Islet of Langerhans (tissue), 1 donor: ENCODE measurements around a stretch of chr22.

DNA sequence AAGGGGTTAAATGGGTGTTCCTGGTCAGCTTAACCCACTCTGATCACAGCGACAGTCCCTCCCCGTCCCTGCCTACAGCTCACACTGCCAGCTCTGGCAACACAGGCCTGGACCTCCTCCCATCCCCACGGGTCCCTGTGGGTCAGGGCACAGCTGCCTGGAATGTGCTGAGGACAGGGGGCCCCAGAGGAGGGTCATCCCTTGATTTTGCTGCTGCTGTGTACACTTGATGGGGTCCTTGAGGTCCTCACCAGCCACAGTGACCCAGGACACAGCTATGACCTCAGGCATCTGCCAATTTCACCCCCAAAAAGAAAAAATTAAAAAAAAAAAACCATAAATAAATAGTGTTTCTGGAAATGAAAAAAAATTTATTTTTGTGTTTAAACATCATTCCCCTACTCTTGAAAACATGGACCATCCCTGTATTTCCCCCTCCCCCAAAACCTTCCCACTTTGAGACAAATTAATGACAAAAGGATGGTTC lies 29.8 kb upstream of the CYP2D6 start:
- RRBS, result no CpG with 5 or more reads among the region's 3 CpGs

DNA sequence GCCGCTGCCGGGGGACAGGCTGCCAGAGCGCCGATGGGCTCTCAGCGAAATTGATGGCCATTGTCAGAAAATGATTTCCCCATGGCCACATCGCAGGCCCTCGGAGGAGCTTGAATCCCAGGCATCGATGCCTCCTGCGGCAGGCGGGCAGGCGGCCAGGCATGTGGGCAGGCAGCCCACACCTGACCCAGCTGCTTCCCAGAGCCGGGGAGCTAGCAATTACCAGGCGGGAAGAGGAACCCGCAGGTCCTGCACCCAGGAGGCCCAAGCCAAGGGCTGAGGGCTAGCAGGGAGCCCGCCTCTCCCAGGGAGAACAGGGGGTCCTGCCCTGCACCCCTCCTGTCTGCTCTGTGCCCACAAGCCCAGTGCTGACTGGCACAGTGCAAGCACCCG lies 43.9 kb upstream of the TCF20 start:
- RRBS, result 8% methylated on average over 2 of the region's 16 CpGs

- RRBS, result 71% methylated on average over 5 of the region's 22 CpGs
Measured at GRCh38 chr22:42338453-42338803, 68.0 kb upstream of the TCF20 start.

DNA sequence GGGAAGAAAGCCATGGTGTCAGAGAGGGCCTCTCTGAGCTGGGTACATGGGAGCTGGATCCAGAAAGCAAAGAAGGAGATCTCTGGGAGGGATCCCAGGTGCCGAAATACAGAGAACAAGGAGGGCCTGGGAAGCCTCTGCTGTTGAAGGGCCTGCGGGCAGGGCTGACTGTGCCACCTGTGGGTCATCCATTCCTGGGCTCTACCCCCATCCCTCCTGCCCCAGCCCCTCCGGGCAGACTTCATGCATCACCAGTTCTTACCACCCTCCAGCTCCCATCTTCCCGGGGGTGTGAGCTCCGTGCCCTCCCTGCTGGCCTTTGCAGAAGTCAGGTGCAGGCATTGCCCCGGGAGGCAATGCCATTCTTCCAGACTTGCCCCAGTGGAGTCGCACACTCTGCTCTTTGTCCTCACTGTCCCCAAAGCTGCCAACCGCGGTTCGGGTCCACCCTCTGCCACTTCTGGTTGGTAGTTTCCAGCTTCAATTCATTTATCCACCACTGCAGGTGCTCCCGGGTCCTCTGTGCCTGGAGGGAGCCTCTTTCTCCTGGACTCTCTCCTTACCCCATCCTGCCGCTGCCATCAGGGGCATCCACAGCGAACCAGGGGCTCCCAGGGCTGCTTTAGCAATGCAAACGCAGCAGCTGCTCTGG lies 28.2 kb downstream of the NFAM1 start:
- RRBS, result 82% methylated on average over 3 of the region's 14 CpGs

DNA sequence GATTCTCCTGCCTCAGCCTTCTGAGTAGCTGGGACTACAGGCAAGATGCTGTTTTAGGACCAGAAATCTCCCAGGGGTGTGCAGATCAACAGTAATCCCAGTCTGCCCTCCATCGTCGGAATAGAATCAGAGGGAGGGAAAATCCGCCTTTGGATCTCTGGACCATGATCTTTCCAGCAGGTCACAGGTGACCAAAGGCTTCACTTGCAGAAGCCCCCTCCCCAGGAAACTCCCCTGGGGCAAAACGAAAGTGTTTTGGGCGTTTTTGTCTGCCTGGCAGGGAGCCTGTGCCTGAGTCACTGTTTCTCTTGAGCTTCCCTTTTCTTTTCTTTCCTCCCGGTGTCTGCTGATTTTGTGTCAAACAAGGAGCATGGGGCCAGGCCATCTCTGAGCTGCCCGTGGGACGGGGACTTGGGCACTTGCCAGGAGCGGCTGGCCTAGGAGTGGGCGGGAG lies 7.4 kb upstream of the NFAM1 start:
- RRBS, result no CpG with 5 or more reads among the region's 10 CpGs

DNA sequence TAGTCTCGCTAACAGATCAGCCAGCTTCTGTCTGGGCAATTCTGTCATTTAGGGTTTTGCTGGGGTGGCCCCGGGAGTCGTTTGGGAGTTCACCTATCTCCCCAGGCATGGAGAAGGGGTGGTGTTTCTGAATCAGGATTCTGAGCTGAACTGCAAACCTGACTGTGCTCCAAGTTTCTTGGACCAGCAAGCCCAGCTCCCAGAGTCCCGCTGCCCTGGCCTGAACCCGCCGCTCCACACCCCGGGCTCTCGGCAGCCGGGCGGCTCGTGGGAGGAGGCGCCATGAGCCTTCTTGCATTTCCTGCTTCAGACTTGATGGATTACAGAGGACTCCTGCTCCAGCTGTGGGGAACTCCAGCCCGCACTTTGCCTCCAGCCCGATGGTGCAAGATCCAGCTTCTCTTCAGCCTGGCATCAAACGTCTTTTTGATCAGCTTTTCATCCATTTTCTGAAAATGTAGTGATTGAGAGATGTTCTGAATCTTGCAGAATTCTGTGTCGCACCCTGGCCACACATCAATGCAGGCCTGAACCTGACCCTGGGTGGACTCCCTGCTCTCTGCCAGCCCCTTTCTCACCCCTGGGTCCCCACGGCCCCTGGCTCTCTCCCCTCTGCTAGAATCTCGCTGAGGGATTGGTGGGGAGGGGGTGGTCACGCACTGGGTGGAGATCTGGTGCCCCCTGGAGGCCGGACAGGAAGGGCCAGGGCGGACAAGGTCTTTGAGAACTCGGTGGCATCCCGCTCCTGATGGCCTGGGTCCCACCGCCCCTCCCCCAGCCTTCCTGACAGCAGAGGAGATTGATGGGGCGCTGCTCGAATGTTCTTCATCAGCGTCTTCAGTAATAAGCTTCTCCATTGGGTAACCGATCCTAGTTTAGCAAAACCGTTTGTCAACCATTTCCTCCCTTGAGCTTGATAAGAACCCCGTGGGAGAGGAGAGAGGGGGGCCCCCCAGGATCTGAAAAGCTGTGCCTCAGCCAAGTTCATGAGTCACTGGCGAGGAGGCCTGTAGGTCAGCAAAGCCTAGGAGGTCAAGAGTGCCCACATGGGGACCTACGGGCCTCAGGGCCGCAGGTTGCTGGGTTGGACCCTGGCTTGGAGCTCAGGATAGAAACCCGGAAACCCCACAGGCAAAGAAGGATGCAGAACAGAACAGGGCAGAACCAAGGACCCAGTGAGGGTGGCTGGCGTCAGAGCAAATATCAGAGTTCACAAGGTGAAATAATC lies 12.1 kb upstream of the NFAM1 start:
- RRBS, result no CpG with 5 or more reads among the region's 35 CpGs

DNA sequence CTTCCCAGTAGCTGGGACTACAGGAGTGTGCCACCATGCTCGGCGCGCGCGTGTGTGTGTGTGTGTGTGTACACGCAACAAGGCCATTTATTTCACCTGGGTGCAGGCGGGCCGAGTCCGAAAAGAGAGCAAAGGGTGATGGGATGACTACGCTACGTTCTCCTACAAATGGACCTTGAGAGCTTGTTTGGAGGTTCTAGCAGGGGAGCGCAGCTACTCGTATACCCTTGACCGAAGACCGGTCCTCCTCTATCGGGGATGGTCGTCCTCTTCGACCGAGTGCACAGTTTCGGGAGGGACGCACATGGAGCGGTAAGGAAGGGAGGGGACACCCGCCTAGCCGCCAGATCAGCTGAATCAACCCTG lies 11.1 kb downstream of the SERHL2 start:
- RRBS, result no CpG with 5 or more reads among the region's 24 CpGs

- RRBS, result no CpG with 5 or more reads among the region's 18 CpGs
Measured at GRCh38 chr22:42645797-42646542, 3.2 kb downstream of the CYB5R3 start.

- RRBS, result 7% methylated on average over 16 of the region's 44 CpGs
Measured at GRCh38 chr22:42661943-42662564, 12.9 kb upstream of the CYB5R3 start.

- RRBS, result no CpG with 5 or more reads among the region's 27 CpGs
Measured at GRCh38 chr22:42776323-42777494, 56.0 kb upstream of the A4GALT start.

DNA sequence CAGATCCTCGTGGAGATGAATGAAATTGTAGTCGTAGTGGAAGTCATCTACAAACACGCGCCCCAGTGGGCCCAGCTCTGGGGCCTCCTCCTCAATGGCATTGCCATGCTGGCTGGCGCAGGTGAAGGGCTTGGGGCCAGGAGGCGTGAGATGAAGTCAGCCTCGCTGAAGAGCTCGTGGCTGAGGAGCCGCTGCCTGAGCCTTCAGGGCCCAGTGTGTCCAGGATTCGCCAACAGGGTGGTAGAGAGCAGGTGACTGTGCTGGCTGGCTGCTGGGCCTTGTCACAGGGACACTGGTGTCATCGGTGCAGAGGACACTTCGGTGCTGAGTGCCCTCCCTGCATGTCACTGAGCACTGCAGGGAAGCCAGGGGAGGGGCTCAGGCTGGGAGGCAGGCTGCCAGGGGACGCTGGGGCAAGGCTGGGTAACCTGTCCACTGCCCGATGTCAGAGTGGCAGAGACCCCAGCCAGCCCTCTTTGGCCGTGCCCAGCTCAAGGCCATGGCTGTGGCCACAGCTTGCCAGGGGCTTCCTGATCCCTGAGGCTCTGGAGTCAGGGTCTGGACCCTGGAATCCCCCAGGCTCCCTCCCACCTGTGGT lies 64.1 kb downstream of the ARFGAP3 start:
- RRBS, result no CpG with 5 or more reads among the region's 15 CpGs

DNA sequence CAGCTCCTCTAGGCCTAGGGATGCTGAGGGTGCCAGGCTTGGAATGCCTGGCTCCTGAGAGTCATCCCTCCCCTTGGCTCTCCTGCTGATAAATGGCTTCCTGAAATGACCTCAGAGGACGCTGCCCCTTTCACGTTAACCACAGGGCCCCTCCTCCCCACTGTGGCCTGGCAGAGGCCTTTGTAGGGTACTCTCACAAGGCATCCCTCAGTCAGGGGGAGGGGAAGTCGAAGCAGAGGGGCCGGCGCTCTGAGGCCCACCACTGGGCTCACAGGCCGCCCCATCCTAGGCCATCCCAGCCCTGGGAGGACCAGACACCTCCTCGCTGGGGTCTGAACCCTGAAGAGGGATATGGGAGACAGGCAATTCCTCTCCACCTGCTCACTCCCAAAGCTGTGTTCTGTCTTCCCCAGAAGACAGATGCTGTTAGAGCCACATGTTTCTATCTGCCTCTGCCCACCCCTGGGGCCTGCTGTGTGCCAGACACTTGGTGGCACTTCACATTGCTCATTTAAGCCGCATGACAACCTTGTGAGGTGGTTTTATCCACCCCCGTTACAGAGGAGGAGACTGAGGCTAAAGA lies 50.9 kb downstream of the ARFGAP3 start:
- RRBS, result no CpG with 5 or more reads among the region's 9 CpGs

- RRBS, result no CpG with 5 or more reads among the region's 8 CpGs
Measured at GRCh38 chr22:42821939-42822686, 35.0 kb downstream of the ARFGAP3 start.

- RRBS, result 4% methylated on average over 17 of the region's 43 CpGs
Measured at GRCh38 chr22:42856104-42856851, 795 bp downstream of the ARFGAP3 start.

DNA sequence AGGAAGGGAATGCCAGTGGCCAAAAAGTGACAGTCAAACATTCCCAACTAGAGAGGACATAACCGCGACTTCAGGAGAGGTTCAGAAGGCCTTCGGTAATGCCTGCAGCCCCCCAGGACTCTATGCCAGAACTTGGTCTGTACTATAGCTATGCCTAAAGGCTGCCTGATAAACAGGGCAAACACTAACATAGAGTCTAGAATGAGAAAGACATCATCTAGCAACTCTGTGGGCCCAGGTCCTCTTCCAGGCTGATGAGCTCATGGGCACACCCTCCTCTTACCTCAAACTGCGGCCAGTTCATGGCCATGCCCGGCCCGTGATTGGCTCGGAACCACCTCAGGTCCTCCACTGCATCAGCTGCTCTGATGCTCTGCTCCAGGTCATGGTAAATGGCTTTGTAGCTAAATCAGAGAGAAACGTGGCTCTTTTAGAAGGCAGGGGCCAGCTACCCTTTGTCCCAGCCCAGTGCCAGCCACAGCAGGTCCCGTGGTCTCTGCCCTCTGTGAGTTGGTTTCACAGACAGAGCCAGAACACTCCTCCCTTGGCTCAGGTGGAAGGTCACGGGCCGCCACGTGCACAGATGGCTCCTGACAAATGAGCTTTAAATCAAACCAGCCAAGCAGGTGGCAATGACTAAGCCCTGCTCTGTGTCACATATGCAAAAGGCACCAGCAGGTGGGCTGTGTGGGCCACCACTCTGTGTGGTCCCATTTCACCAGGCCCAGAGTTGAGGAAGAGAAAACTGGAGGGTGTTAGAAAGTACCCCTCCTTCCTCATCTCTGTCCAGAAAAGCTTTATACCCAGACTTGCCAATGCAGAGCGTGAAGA lies 25.0 kb upstream of the ARFGAP3 start:
- RRBS, result no CpG with 5 or more reads among the region's 13 CpGs

DNA sequence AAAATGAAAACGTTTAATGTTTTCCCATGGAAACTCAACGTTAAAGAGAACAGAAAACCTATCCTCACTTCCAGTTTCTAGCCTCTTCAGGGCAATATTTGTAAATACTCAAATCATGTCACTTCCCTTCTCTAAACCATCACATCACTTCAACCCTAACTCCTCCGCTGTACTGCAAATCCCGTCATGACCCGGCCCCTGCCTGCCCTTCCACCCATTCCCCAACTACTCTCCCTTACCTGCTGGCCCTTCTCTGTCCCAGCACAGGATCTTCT lies 74.8 kb upstream of the ARFGAP3 start:
- RRBS, result no CpG with 5 or more reads among the region's 5 CpGs

- RRBS, result no CpG with 5 or more reads among the region's 6 CpGs
Measured at GRCh38 chr22:42949075-42949560, 65.8 kb downstream of the PACSIN2 start.

- RRBS, result no CpG with 5 or more reads among the region's 5 CpGs
Measured at GRCh38 chr22:42973703-42974060, 41.3 kb downstream of the PACSIN2 start.

DNA sequence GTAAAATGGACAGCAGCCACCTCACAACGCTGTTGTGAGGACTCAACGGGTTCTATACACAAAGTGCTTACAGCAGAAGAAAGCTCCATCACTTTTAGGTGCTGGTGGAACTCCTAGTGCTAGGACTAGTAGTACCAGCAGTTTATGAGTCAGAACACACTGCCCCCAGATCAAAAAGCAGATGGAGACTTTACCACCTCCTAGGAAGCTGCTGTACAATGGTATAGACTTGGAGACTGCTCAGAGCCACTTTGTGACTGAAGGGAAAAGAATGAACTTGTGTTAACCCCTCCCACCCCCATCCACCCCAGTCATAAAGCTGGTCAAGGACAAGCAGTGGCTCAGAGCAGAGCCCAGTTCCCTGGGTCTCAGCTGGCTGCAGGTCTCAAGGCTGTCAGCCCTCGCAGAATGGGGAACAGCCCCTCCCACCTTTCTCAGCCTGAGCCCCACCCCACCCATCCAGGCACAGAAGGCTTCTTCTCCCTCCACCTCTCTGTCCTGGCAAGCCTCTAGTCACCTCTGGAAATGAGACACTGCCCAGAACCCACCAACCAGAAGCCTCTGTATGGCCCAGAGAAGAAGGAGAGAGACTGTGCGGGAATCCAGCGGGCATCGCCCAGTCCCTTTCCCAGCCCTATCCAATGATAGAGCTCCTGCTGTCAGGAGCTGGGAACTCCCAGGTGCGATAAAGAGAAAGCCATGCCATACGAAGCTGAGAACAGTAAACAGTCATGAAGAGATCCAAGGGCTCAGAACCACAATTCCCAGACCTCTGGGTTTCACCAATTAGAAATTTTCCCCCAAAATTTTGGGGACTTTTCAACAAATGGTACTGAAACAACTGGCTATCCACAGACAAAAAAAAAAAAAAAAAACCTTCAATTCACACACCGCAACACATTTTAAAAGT lies 23.7 kb downstream of the PACSIN2 start:
- RRBS, result no CpG with 5 or more reads among the region's 9 CpGs

DNA sequence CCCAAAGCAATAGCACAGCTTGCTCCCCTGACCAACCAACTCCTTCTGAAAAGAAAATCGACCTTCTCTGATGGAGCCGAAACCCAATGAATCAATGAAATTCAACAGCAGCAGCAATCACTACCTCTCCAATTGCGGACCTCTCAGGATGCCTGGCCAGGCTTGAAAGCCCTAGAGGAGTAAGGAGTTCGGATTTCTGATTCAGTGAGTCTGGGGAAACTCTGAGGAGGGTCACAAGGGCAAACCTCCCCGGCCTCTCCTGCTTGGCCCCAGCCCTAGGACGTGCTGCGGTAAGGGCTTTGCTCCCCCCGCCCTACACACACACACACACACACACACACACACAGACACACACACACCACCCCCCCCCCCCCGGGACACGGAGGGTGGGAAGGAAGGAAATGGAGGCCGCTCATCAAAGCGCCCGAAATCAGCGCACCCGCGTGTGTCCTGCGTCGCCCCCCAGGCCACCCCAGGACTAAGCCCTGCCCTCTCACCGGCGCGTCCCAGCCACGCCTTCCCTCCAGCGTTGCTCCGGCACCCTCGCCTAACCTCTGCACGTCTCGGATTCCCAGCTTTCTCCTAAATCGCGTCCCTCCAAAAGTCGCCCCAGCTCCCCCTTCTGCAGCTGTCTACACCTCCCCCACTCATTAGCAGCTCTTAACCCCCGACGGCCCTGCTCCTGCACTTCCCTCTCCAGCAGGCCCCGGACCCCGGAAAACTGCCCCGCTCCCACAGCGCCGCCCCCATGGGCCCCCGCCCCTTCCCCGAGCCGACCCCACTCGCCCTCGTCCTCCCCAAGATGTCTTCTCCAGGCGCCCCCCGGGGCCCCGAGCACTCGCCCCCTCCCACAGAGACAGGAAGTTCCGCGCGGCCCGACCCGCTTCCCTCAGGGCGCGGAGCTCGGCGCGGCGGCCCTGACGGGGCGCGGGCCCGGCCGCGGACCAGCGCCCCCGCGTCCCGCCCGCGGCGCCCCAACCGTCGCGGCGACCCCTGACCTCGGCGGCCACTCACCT lies 634 bp downstream of the PACSIN2 start:
- RRBS, result 9% methylated on average over 9 of the region's 76 CpGs